Cardiac atrium fibroblast (primary cell): ENCODE measurements around a stretch of chr9.

GRCh38 chr9:9441775-9442328, 1171.0 kb downstream of the PTPRD start:
- RAMPAGE, long total RNA: no peak

DNA sequence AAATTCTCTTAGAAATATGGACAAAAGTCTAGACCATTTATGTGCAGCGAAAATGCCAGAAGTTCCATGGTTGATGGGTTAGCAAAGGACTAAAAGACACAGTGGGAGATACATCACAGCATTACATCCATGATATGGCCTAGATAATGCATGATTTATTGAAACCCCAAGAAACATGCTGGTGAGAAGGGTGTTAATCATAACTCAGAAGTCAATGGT, 836.1 kb upstream of the PTPRD start:
- RAMPAGE, long total RNA: no peak

GRCh38 chr9:12775431-12775639, 515 bp downstream of the LURAP1L start:
- RAMPAGE, long total RNA: no peak

DNA sequence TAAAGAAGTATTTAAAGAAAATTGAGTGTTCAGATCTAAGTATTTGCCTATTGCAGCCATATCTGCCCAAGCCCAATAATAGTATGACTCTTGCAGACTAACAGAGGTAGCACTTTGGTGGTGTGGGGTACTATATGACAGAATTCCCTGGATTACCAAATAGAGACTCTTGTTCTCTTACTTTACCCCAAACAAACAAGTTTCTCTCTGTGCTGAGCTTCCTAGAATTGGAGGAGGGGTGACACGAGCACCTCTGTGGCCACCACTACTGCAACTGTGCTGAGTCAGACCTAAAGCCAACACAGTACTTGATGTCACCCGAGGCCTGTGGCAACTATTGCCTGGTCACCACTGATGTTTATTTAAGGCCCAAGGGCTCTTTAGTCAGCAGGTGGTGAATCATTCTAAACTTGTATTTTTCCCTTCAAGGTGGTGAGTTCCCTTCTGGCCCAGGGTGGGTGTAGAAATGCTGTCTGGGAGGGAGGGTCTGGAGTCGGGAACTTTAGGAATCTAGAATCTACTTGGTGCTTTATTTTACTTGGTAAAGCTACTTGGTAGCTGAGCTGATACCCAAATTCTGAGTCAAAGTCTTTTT, 9.6 kb downstream of the LURAP1L start:
- RAMPAGE, long total RNA: no peak

DNA sequence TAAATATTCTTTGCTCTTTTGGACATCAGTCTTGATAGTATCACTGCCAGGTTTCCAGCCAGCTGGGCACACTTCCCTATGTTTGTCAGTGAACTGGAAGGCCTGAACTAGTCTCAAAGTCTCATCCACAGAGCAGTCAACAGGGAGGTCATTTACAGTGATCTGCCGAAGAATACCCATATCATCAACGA, 197.9 kb downstream of the LURAP1L start:
- RAMPAGE, long total RNA: no peak

- RAMPAGE, long total RNA: no peak
These were observed 217.6 kb downstream of the NFIB start for GRCh38 chr9:14095859-14097158.

DNA sequence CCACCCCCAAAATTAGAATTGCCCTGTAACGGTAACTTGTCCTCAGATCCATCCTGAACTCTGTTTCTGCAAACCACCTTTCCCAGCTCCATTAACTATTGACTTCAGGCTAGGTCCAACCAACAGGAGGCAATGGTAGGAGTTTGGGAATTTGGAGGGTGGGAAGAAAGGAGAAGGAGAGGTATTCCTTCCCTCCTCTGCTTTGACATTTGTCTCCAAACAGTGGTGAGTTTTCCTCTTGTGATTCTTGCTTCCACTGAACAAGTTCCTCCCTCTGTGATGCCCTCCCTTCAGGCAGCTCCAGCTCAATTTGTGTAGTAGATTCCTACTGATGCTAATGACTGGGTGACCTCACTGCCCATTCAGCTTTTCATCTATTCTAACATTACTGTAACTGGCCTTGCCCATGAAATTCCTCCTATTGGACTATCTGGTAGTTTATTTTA, 121.5 kb downstream of the NFIB start:
- RAMPAGE, long total RNA: no peak

DNA sequence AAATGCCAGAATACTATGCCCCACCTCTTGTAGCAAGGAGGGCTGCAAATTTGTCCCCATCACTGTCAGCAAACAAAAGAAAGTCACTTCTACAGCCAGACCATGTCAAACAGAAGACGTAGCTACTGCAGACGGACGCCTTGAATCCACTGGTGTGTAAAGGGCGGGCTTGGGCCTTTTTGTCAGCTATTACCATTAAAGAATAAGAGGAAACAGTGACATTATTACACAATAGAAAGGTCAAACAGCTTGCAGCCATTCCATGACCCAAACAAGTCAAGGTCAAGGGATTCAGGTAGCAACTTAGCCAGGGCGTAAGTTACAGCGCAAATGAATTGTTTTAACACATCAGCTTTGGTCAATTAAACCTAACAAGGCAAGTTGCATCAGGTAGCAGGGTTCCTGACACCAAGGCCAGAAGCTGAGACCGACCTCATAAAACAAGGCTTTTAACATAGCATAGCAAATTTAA, 15.4 kb downstream of the NFIB start:
- RAMPAGE, long total RNA: no peak

GRCh38 chr9:14299999-14300784, 13.7 kb downstream of the NFIB start:
- RAMPAGE, long total RNA: no peak

GRCh38 chr9:14317832-14318462, 4.0 kb upstream of the NFIB start:
- RAMPAGE, long total RNA: no peak

- RAMPAGE, long total RNA: no peak
These were observed 119.8 kb upstream of the NFIB start for GRCh38 chr9:14433756-14434177.

DNA sequence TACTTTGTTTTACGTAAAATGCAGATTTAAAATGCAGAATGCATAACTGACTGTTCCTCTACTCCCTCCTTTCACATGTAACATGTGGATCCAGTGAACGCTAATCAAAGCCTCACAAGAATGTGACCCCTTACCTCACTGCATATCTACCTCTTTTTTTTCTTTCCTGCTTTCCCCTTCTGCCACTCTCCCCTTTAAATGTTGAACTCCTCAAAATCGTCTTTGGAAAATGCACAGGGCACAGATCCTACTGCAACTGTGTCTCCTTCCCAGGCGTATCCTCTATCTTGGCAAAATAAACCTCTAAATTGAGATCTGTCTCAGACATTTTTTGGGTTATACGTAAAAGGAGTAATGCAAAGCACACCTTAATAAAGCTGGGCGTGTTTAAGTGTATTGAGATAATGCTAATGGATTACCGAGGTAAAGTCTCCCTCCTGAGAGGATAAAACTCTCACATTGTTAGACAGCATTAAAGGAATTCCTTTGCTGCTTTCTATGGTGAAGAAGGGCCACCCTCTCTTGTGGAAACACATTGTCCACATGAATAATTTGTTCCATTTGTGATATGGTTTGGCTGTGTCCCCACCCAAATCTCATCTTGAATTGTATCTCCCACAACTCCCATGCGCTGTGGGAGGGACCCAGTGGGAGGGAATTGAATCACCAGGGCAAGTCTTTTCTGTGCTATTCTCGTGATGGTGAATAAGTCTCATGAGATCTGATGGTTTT, 16.2 kb downstream of the TTC39B start:
- RAMPAGE, long total RNA: no peak

GRCh38 chr9:15310318-15310908, 3.4 kb upstream of the TTC39B start:
- RAMPAGE, long total RNA: no peak

DNA sequence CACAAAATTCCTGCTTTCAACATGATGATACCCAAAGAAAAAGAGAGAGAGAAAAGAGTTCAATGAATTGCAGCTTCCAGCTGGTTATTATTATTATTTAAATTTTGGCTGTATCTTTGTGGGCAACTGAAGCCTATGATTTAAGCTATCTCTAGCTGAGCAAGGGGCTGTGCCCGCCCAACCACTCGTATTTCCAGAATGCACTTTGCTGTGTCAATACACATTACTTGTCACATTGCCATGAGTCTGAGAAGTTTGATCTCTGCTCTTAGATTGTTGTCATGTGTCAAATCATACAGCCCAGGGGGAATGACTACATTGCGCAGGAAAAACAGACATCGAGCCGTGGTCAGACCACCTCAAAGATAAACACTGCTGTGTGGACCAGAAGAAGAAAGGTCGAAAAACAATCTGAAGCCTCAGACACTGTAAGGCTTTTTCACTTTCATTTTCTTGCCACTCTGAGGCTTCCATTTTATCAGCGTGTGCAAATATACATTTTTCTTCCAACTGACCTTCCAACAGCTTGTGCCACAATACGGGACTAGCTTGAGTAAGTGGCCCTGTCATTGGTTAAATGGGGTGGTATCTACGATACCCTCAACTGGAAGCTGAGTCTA, 603.2 kb downstream of the BNC2 start:
- RAMPAGE, long total RNA: no peak

DNA sequence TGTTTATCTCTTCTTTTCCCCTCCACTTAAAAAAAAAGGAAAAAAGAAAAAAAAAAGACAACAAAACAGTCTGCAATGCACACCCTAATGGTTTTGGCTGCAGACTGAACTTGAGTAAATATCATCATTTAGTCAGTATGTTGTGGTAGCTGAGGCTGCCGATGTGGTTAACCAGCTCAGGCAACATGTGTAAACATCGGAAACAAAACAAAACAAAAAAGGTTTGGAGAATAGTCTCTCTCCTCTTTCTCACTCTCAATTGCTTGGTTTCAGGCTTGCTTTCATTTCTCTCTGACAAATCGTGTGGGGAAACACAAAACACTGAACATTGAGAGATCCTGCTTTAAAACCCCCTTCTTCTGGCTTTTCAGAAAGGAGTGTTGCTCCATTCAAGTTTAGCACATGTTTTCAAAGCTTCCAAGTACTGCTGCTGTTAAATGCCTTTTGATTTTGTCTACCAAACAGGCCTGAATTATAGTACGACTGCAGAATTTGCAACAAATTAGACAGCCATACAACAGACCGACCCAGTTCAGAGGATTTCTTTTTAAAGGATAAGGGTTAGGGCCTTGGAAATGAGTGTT, 453.3 kb downstream of the BNC2 start:
- RAMPAGE, long total RNA: no peak

DNA sequence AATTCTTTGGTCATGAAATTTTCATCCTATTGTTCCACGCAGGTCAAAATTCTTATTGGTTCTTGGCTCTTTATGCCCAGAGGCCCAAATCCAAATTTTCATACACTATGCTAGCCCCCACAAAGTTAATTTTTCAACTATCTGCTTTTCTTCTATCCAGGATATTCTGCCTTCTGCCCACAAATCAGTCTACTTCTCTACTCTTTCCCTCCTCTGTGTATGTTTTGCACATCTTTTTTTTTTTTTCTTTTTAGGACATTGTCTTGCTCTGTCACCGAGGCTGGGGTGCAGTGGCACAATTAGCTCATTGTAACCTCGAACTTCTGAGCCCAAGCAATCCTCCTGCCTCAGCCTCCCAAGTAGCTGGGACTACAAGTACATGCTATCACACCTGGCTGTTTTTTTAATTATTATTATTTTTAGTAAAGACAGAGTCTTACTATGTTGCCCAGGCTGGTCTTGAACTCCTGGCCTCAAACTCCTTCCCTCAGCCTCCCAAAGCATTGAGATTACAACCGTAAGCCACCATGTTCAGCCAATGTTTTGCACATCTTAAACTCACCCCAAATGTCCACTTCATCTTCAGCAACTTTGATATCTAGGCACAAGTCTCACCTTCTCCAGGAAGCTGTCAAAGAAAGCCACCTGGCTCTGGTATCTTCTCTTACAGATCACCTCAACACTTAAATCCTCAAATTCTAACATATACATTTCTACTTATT, 361.7 kb downstream of the BNC2 start:
- RAMPAGE, long total RNA: no peak

DNA sequence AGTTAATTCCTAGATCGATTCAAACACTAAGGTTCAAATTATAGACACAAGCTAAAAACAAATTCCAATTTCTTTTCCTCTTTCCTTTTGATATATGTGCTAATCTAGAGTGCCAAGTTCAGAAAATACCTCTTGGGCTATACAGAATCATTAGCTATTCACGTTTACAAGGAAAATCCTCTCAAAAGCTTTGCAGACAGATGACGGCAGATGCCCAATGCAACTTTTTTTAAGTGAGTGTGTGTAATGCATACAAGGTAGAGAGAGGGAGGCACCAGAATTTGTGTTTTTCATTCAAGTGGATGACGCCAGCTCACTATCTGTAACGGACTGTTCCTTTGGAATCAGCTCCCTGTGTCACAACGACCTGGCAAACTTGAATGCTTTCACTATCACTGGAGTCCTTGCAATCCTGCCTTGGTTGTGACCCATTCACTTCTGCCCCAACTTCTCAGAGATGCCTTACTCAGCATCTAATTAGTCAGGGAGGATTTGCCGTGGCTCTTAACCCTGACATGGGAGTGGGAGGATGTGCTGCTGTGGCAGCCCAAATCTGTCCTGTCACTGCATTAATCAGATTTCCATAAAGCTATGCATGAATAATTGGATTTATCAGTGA, 148.5 kb downstream of the BNC2 start:
- RAMPAGE, long total RNA: no peak

DNA sequence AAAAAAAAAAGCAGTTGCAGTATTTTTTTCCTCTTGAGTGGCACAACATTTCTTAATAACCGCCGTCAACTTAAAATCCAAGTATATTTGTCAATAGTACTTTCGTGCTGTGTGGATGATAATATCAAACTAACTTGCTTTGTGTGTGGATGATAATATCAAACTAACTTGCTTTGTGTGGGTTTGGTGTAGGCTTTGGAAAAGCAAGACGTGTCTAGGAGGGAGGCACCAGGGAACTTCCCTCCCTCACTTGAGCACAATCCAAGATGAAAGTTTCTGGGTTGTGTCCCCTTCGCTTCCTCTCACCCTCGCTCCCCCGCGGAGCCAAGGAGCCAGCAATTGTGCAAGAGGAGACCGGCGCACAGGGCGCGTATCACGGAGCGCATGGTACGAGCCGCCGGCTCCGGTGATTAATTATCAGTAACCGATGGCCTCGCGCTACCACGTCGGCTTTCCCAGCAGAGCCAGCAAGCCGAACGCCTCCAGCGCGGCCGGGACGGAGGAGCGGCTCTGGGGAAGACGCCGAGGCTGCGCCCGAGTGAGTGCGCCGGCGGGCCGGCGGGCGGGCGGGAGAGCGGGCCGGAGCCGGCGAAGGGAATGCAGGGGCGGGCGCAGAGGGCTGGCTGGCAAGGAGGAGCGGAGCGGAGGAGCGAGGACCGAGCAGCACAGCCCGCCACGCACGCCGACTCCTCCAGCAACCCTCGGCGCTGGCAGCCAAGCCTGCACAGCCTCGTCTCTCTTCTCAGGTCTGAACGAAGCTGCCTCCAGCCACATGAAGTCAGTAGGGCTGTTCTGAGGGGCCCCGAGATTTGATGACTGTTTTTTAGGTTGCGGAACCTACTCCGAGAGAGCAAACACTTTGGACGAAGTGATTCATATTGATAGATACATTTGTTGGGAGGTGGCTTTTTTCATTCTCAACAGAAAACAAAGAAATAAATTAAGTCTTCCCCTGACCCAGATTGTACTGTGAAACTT, 143.6 kb downstream of the BNC2 start:
- RAMPAGE, long total RNA: no peak

- RAMPAGE, long total RNA: no peak
These were observed 21.2 kb upstream of the SH3GL2 start for GRCh38 chr9:17557556-17558075.

GRCh38 chr9:18437631-18438148, 36.3 kb upstream of the ADAMTSL1 start:
- RAMPAGE, long total RNA: no peak